Natural killer cell (primary cell): ENCODE results near the gene SMIM31.

DNA sequence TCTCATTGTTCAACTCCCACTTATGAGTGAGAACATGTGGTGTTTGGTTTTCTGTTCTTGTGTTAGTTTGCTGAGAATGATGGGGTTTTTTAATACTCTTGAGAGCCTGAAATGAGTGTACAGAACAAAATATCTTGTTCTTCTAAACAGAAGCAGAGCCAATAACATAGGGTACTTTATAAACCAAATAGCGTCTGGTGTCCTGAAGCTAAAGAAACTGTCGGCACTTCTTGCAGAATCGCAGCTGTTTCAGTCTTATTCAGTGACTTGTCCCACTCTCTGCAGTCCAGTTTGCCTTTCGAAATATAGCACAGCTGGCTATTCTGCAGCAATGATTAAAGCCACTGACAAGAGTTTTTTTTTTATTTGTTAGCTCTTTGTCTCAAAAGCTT is 52.1 kb downstream of the GASK1B start:
- PRO-cap, result no peak

DNA sequence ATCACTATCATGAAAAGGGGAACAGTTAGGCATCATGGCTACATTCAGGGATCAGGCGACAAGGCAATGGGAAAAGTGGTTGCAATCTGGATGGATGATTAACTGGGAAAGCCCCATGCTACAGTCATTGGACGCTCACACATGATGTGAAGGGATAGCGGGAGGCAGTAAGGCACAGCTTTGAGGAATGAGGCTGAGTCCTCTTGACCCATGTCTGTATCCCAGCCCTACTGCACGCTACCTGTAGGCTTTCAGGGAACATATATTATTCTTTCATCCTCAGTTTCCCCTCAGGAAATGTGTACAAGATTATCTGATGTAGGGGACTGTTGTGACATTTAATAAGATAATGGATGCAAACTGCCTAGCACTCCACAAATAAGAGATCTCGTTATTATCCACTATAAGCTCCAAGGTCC is 10.1 kb downstream of the GASK1B start:
- PRO-cap, result no peak

- PRO-cap, result no peak
Measured at GRCh38 chr4:158169828-158170062, 3.1 kb downstream of the GASK1B start.

GRCh38 chr4:158182044-158182464 is 9.2 kb upstream of the GASK1B start:
- PRO-cap, result no peak

GRCh38 chr4:158672530-158673049 is 494 bp downstream of the ETFDH start:
- PRO-cap, result unidirectional peak, minus-strand start at chr4:158672598

- PRO-cap, result no peak
Measured at GRCh38 chr4:158722233-158722745, 907 bp downstream of the PPID start.

GRCh38 chr4:158766908-158767220 is 2.0 kb upstream of the FNIP2 start:
- PRO-cap, result no peak

- PRO-cap, result no peak
Measured at GRCh38 chr4:158779462-158779872, 10.6 kb downstream of the FNIP2 start.

DNA sequence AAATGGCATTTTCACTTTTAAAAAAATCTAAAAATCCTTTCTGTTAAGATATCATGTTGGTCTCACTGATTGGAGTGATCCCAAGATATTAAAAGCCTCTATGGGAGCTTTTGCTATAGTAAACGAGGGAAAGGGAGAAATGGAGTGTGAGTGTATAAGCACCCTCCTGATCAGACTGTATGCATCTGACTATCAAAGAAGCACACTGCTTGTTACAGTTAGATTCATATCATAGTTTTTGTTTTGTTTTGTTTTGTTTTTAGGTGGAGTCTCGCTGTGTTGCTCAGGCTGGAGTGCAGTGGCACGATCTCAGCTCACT is 34.8 kb downstream of the FNIP2 start:
- PRO-cap, result no peak

DNA sequence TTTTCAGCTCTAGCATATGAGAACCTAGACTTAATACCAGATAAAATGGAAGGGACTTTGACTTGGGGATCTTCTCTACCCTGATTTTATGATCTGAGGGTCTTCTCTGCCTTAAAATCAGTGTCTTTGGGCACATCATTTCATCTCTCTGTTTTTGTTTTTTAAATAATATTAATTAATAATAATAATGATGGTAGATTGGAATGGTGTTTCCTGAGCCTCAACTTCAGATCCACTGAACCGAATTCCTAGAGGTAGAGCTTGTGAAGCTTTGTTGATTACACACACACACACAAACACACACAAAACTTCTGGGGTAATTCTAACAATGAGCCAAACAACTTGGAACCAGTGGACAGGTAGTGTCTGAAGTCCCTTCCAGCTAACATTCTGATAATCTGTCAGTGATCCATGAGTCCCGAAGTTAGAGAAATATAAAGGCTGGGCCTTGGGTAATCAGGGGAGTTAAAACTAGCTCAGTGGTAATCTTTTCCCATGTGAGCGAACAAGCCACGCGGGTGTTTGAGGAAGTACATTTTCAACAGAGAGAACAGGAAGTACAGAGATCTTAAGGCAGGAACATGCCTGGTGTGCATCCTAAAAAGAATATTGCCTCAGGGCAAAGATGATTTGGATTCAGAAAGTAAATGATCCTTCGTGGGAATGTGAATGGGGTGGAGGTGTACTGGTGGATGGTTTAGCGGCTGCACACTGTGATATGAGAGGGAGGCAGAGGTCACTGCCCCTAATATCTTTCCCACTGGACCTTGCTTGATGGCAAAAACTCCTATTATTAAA is 42.8 kb downstream of the FNIP2 start:
- PRO-cap, result no peak

GRCh38 chr4:158820163-158820981 is 51.5 kb downstream of the FNIP2 start:
- PRO-cap, result no peak

DNA sequence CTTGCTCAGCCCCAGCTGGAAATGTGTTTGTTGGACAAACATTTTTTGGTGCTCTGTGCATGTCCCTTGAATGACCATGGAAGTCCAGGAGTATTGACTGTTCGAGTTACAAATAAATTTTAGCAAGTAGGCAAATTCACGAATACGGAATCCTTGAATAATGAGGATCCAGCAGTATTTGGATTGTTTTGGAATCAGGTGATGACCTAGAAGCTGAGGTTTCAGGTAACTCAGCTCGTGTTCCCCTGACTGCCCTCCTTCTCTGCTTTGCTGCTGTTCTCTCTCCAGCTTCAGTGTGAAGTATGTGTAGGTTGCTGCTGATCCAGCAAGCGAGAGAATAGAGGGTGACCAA is 47.7 kb downstream of the RAPGEF2 start:
- PRO-cap, result no peak

DNA sequence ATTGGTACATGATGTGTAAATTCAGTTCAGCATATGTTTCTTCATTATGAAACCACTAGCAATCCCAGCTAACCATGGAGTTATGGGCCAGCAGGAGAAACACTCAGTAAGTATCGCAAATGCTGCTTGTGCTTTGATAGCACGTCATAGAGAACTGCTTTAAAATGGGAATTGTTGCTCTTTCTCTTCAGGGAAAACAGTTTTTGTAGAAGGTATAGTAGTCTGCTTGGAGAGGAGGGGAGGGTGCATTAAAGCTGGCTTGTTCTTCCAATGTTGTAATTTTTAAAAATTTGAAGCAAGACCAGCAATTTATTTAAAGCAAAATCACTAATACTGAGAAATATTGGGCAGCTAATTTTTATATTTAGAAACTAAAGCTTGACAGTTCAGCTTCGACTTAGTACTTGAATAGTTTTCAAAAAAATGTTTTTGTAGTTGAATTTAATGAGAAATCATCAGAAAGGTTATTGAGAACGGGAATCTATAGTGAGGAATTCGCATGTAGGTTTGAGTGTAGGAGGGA is 165.3 kb downstream of the RAPGEF2 start:
- PRO-cap, result no peak

DNA sequence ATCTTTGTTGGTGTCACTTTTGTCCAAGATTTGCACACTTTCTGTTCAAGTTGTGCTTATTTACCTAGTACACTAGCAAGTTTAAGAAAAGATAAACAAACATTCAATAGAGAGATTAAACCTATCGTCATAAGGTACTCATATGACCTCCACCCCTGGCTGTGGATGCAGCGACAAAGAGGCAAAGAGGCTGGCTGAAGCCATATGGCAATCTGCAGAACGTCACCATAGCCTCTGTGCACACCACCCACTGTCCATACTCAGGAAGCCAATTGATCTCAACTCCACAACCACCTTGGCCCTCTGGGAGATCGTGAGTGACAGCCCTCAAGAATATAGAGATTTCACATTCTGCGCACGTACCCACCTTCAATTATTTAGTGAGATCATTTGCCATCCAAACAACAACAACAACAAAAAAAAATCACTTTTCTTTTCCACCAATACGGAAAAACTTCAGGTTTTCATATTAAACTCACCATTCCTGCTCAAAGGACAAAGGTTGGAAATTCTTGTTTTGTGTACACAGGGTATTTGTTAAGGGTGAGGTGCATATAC is 242.9 kb upstream of the FSTL5 start:
- PRO-cap, result no peak

DNA sequence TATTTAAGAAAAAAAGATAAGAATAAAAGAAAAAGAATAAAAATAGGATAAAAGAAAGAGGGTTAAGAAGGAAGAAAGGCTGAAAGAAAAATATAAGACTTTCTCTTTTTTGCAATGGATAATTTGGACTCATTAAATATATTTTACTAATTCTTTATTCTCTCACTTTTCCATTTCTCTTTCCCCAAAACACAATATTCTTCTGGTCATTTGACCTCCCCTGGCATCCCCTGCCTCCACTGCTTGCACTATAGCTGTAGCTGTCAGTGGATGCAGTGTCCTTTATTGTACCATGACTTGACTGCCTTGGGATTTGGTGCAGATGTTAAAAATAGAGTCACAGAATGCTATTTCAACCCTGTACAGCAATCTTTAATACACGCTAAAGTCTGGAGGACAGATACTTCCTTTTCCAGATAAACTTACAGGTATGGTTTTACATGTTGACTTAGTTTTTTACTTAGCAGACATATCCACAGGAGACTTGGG is 461.6 kb downstream of the NAF1 start:
- PRO-cap, result no peak

GRCh38 chr4:164753869-164754609 is at the start of gene SMIM31:
TSS of gene SMIM31 (plus strand) at chr4:164754131.
- PRO-cap, result no peak

DNA sequence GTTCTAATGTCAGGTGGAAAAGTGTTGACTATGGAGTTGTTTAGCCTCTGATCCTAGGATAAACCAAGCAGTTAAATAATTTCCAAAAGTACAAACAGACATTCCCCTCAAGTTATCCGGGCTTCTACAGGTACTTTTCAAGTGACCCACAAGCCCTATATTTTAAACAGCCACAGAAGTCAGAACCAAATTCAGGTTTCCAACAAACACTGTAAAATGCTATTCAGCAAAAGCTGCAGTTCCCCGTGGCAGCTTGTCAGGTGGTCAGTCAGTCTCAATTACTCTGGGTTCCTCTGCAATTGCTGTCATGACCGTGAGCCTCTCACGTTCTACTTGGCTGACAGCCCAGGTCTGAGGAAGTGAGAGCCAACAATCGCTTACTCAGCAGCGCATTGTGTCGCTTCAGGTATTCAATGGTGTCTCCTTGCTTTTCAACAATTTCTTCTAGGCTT is 25.7 kb downstream of the TRIM75 start:
- PRO-cap, result no peak

GRCh38 chr4:165206910-165207199 is 506 bp upstream of the KLHL2 start:
- PRO-cap, result no peak

DNA sequence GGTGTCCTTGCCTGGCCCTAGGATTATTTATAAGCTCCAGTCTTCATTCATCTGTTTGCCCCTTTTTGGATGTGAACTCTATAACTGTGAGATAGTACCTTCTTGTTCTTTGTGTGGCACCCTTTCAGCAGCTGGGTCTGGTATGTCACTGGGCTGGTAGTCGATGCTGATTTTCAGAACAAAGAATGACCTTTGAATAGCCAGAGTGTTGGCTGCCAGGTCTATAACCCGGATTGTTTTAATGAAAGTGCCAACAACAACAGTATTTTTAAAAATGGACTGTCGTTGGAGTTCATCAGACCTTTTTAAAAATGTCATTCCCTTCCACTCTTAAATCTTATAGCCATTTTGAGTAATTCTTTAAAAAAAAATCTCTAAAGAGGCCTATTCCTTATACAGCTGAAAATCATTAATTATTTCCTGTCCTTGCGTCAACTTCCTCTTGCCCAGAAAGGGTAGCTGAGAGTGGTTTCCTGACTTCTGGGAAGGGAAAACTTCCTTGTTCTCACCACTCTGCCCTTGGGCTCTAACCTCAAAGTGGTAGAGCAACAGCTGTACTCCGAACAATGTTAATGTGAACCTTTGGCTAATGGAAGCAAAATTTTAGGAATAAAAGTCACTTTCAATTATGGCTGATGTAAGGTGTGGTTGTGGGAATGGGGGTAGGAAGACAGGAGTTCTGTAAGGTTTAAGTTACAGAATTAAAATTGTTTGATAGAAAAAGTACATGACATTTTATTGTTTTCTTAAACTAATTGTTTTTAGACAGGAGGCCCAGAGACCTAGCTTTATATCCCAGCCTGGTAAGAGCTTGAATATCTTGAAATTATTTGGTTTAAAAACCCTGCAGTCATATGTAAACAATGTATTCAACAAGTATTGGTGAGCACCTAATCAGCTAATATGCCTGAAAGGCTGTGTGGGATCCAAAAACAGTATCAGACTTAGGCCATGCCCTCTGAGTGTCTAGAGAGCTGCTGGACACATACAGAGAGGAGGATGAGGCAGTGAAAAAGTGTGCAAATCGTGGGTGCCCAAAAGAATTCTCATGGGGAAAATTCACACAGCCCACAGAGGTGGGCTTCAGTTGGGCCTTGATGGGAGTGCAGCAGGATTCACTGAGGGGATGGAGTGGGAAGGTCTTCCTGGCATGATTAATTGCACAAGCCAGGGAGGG is 15.4 kb downstream of the KLHL2 start:
- PRO-cap, result no peak

DNA sequence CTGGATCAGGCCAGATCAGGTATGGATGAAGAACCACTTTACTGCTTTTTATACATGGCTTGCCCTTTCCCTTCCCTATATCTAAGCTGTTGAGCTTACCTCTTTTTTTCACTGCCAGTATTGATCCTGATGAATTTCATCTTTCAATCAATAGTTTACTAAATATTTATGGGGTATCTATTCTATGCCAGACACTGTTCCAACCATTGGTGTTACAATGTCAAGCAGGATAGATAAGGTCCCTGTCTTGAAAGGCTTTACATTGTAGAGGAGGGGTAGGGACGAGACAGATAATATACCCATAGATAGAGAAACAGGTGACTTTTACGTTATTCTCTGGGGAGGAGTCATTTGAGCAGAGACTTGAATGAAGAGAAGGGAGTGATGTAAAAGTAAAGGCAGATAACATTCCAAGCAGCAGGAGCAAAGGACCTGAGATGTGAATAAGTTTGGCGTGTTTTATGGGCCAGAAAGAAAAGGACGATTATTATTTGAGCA is 33.7 kb downstream of the GK3 start:
- PRO-cap, result no peak